Trachea (tissue), 1 donor: ENCODE measurements around a stretch of chr5.

DNA sequence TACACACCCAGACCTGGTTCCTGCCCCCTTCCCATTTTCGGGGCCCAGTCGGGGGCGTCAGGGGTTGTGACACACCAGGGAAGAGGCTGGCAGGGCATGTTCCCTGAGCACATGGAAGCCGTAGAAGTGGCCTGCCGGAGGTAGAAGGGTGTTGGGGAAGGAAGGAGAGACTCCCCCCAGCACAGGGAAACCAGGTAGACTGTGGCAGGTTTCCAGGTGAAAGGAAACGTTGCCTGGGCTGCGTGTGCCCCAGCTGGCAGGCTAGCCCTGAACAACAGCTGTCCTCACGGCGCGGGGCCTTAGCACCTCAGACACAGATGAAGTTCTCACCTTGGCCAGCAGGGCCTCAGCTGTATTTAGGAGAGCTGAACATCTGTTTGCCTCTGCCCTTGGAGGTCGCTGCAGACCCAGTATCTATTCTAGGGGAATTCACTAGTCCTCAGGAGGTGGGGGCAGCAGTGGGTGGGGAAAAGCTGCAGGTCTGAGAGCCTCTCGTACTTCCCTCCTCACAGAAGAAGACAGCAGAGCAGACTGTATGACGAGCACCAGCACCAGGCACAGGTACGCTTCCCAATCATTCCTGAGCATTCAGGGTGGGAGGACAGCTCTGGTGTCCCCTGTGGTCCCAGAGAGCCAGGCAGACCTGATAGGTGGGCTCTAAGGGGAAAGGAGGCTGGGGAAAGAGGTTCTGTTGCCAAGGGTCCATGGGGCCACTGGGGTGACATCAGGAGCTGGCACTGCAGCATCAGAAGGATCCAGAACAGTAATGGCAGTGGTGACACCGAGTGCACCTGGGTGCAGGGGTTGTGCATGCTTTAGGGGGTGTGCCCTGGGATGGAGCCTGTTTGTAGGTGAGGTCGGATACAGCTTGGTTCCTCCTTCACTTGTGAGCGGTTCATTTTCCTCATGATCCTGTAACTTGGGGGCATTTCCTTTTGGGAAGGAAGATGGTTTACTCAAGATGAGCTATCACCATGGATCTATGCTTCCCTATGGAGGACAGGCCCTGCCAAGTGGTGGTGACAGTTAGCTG is 13.9 kb downstream of the CD74 start:
- PRO-cap = no peak

- PRO-cap = no peak
Observed at GRCh38 chr5:150400466-150401460, 11.9 kb downstream of the CD74 start.

DNA sequence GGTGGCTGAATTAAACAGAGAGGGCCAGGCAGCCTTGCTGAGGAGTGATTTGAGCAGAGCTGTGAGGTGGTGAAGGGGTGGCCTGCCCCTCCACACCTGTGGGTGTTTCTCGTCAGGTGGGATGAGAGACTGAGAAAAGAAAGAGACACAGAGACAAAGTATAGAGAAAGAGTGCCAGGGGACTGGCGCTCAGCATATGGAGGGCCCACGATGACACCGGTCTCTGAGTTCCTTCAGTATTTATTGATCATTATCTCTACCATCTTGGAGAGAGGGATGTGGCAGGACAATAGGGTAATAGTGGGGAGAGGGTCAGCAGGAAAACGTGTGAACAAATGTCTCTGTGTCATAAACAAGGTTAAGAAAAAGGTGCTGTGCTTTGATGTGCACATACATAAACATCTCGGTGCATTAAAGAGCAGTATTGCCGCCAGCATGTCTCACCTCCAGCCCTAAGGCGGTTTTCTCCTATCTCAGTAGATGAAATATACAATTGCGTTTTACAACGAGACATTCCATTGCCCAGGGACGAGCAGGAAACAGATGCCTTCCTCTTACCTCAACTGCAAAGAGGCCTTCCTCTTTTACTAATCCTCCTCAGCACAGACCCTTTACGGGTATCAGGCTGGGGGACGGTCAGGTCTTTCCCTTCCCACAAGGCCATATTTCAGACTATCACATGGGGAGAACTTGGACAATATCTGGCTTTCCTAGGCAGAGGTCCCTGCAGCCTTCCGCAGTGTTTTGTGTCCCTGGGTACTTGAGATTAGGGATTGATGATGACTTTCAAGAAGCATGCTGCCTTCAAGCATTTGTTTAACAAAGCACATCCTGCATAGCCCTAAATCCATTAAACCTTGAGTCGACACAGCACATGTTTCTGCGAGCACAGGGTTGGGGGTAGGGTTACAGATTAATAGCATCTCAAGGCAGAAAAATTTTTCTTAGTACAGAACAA is 4.4 kb upstream of the RPS14 start:
- PRO-cap = no peak

- PRO-cap = no peak
Observed at GRCh38 chr5:150476689-150477125, 27.2 kb upstream of the RPS14 start.

GRCh38 chr5:150489825-150490654 is 17.9 kb upstream of the NDST1 start:
- PRO-cap = no peak

- PRO-cap = no peak
Observed at GRCh38 chr5:150520836-150521422, 13.0 kb downstream of the NDST1 start.

DNA sequence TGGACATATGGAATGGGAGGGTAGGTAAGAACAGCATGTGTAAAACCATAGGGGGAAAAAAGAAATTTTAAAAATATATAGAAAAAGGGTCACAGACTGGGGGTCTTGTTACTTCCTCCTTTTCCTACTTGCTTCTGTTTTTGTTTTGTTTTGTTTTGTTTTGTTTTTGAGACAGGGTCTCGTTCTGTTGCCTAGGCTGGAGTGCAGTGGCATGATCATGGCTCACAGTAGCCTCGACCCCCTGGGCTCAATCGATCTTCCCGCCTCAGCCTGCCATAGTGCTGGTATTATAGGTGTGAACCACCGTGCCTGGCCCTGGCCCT is 44.4 kb downstream of the NDST1 start:
- PRO-cap = no peak

DNA sequence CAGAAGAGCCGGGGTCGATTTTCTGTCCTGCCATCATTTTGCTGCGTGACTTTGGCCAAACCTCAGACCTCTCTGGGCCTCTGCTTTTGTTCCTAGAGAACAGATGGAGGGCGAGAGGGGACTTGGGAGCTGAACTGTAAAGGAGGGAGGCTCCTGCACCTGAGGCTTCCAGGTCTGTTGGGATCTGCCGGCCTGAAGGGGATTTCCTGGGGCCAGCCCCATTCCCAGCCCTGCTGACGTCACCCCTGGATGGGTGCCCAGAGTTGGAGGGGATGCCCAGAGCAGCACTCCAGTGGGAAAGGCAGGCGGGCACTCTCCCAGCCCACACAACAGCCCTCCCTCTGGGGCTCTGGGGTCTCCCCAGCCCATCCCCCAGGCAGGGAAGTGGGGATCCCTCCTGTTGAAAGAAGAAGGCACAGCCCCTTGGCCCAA is 40.4 kb upstream of the SYNPO start:
- PRO-cap = bidirectional peak, plus-strand start at position 287 of the sequence, minus-strand start at position 136 of the sequence

- PRO-cap = unidirectional peak, minus-strand start at chr5:150616044; unidirectional peak, minus-strand start at chr5:150616116
Observed at GRCh38 chr5:150615911-150616404, 24.5 kb upstream of the SYNPO start.

- PRO-cap = no peak
Observed at GRCh38 chr5:150706826-150707433, 6.1 kb upstream of the RBM22 start.

DNA sequence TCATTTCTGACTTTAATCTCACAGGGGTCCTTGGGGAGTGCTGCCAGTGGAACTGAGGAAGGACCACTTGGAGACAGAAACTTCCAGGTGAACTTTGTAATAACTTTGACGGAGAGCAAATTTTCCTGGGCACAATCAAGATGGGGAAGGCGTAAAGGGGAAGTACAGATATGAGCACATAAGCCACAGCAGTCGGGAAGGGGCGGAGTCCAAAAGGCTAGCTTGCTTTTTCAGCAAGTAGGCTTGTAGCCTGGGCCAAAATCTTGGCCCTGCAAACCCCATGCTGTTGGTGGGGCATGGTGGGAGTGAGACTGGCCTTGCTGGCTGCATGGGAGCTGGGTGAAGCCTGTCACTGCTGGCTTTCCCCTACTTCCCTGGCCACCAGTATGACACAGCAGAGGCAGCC is 24.3 kb downstream of the DCTN4 start:
- PRO-cap = no peak

DNA sequence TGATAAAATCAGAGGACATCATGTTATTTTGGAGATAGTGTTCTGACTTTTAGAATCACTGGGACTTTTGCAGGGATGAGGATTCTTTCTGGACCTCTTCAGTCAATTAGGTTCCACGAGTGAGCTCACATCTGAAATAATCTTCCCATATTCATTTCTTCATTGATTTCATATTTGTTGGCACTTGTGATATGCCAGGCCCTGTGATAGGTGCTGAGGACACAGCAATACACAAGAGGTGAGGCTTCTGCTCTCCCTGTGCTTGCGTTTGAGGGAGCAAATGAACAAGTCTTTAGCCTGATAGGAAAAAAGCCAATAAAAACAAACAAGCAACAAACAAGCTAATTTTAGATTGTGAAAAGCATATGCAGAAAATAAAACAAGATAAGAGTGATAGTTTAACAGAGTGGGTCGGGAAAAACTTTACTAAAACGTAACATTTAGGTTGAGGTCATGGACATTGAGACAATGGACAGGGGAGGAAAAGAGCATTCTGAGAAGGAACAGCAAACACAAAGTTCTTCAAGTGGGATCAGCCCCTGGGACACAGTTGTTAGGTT is 4.2 kb downstream of the SMIM3 start:
- PRO-cap = no peak

DNA sequence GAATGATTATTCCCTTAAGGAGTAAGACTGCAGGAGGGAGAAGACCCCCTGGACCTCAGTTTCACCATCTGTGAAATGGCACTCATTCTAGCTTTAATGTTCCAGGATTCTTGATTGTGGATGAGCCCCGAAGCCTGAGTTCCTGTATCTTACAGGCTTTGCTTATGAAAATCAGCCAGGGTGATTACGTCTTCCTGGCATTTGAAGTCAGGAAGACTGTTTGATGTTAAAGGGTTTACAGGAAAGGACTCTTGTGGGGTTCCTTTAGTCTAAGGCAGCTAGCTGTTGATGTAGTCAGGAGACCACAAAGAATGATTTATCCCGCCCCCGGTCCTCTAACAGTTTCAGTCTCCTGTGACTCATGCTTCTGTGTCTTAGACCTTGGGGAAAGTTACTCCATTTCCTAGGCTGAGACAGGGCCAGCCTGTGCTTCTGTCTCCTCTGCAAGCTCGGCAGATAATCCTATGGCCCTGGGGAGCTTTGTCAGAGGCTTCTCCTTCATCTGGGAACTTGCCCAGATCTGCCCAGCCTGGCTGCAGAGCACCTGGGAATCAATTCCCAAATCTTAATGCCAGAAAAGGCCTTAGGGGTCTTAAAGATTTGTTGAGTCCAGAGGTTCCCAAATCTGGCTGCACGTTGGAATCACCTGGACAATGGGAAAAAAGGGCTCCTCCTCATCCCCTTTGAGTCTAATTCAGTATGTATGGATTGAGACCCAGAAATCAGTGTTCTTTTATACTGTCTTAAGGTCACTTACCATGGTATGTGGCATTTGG is 11.7 kb downstream of the SMIM3 start:
- PRO-cap = unidirectional peak, plus-strand start at position 399 of the sequence

DNA sequence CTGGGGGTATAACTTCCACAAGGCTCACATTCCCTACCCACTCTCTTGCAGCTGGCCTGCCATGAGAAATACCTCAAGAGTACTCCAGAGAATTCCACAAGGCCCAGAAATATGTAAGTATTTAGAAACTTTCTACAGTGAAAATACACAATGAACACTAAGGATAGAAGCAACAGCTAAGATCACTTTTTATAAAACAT is 25.3 kb downstream of the ZNF300 start:
- PRO-cap = no peak

DNA sequence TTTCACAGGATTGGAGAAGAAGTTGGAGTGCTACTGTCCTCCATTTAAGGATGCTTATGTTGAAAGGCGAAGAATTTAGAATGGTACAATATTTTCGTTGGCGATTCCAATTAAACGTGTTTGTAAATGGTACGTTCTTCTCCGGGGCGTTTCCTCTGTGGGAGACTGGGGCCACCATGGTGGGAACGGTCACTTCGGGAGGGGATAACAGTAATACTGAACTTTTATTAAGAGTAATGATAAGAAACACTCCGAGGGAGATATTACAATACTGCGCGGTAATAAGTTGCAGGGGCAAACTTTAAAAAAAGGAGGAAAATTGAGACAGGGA is 41.9 kb upstream of the ZNF300 start:
- PRO-cap = no peak

- PRO-cap = no peak
Observed at GRCh38 chr5:151021521-151022165, 1.3 kb downstream of the GPX3 start.

GRCh38 chr5:151024958-151025753 is 4.8 kb downstream of the GPX3 start:
- PRO-cap = no peak

- PRO-cap = no peak
Observed at GRCh38 chr5:151025754-151026518, 5.5 kb downstream of the GPX3 start.

DNA sequence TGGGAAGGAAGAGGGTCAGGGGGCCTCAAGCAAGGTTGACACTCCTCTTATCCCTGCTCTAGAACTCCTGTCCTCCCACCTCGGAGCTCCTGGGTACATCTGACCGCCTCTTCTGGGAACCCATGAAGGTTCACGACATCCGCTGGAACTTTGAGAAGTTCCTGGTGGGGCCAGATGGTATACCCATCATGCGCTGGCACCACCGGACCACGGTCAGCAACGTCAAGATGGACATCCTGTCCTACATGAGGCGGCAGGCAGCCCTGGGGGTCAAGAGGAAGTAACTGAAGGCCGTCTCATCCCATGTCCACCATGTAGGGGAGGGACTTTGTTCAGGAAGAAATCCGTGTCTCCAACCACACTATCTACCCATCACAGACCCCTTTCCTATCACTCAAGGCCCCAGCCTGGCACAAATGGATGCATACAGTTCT is 7.5 kb downstream of the GPX3 start:
- PRO-cap = no peak

GRCh38 chr5:151030099-151030254 is 9.6 kb downstream of the GPX3 start:
- PRO-cap = no peak